ENCODE measurements around a stretch of chr2.

DNA sequence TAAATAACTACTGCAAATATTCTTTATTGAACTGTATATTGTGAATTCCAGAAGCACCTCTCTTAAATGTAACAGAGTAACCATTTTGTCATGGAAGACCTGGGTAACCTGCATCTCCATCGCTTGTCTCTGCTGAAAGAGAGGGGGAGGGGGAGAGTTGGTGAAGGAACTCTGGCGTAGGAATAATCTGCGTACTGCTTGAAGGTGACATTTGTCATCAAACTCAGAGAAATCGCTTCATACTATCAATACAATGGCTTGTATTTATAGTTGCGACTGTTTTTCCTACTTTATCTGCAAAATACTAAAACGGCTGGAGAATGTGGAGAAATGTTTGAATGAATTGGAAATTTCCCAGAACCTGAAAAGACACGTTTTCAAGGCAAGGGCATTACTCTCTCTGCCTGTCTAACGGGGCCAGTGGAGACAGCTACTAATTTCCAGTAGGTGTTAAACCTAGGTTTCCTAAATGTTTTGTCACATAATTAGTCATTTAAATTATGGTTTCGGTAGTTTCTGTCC lies 940 bp downstream of the MDH1 start:
- RRBS = no CpG with 5 or more reads among the region's 9 CpGs

DNA sequence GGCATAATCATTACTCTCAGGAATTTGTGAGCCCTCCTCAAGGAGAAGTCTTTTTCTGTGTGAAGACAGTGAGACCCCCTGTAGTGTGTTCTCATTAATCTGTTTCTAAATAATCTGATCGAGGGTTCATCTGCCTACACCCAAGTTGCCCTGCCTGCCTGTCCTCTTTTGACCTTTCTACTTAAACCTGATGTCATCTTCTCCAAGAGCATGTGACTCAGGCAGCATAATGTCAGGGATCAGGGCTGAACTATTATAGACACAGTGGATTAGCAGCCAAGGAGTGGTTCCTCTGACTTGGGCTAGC lies 123.9 kb downstream of the MDH1 start:
- RRBS = no CpG with 5 or more reads among the region's 1 CpG

DNA sequence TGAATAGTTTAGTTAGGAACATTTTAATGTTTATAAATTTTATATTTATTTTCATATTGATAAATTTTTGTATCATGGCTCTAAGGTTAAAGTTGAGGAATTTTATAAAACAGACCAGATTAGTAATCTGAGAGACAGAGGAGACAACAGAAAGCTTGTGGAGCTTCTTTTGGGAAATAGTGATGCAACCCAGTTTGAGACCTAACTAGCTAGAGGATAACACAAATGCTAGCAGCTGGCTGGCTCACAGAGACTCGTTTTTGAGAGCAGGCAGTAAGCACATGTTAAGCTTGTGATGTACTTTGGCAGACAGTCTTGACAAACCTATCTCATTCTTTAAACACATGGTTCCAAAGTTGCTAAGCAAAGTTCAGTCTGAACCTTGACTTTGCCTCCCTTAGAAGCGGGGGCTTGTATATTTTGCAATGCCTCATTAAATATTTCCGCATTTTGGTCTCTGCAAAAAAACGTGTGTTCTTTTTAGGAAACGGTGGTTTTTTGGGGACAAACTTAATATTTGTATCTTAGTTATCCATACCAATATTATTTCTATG lies 21.4 kb upstream of the UGP2 start:
- RRBS = no CpG with 5 or more reads among the region's 5 CpGs

DNA sequence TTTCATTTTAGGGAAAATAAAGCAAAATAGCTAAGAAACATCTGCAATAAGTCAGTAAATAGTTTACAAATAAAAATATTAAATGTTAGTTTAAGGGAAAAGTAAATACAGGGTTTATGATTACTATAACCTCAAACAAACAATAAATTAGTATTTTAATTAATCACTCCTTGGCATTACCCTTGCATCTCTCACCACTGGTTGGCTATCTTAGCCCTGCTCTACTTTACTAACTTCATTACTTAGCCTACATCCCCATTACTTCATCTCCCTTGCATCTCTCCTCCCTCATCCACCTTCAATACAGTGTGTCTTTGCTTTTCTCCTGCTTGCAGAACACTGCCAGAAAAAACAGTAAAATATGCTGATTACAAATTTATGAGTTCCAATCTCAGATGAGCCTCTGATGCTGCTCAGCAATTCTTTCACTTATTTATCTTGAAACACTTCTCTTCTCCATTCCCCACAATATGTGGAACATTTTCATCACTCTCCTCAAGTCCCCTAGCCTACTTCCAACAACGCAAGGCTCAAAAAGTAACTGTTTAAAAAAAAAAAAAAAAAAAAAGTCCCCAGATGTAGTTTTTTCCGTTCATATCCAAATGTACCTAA lies 7.2 kb downstream of the VPS54 start:
- RRBS = no CpG with 5 or more reads among the region's 2 CpGs

DNA sequence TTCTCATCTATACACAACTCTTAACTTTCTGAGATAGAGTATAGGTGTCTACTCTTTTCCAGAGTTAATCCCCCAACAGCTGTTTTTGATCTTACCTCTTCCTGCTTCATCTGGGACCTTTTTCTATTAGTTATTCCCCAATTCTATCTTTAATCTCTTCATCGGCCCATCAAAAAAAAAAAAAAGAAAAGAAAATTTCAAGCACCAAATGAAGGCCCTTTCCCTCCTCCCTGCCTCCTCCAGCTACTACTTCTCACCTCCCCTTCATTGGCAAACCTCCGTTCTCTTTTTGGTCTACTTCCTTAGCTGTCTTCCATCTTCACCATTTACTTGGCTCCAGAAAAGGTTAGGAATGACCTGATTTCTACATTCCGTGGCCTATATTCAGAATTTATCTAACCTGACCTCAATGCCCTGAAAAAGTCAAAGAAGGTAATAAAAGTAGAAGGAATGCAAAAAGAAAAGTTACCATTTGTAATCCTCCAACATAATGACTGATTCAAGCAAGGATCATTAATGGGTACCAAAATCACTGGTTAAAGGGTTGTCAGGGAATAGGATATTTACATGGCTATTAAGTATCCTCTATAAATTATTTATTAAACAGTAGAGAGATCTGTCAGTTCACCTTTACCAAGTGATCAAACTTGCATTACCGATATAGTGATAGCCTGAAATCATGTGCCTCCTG lies 6.6 kb downstream of the VPS54 start:
- RRBS = no CpG with 5 or more reads among the region's 4 CpGs

GRCh38 chr2:64093434-64093873 lies 50.8 kb downstream of the PELI1 start:
- RRBS = no CpG with 5 or more reads among the region's 4 CpGs

- RRBS = no CpG with 5 or more reads among the region's 12 CpGs
Measured at GRCh38 chr2:64094774-64095427, 49.3 kb downstream of the PELI1 start.

GRCh38 chr2:64223128-64223595 lies 78.9 kb upstream of the PELI1 start:
- RRBS = no CpG with 5 or more reads among the region's 5 CpGs

- RRBS = no CpG with 5 or more reads among the region's 12 CpGs
Measured at GRCh38 chr2:64283327-64284292, 139.4 kb upstream of the PELI1 start.

- RRBS = no CpG with 5 or more reads among the region's 2 CpGs
Measured at GRCh38 chr2:64402823-64403295, 51.1 kb upstream of the LGALSL start.

GRCh38 chr2:64406633-64406965 lies 47.4 kb upstream of the LGALSL start:
- RRBS = no CpG with 5 or more reads among the region's 1 CpG

DNA sequence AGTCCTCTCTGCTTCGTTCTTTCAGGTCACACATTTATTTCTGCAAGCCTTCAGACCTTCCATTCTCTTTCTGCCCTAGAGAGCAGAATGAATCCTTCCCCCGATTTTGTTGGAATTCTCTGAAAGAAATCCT lies 399 bp upstream of the LGALSL start:
- RRBS = no CpG with 5 or more reads among the region's 2 CpGs

DNA sequence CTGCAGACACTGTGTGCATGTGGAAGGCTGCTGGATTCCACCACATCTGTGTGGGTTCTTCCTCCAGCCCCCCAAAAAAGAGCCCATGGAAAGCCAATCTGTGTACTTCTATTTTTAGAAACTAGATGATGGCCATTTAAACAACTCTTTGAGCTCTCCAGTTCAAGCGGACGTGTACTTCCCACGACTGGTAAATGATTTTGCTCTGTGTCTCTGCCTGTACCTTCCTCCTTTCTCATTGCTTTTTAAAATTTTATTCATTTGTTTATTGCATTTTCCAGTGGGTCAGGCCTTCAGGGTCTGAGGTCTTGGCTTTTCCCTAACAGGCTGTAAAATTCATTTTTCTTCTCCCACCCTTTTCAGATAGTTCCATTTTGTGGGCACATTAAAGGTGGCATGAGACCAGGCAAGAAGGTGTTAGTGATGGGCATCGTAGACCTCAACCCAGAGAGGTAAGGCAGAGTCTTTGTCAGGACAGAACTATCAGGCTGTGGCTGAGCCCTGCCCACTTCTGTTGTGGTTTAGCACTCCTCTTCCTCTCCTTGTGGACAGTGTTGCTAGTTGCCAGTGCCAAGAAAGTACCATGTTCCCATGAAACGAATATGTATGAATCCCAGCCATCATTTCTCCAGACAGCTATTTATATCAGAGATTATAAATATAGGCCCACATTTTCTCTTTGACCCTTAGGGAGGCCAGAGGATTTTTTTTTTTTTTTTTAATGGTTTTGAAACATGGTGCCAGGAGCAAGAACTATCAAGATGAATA lies 1.4 kb downstream of the LGALSL start:
- RRBS = no CpG with 5 or more reads among the region's 5 CpGs

DNA sequence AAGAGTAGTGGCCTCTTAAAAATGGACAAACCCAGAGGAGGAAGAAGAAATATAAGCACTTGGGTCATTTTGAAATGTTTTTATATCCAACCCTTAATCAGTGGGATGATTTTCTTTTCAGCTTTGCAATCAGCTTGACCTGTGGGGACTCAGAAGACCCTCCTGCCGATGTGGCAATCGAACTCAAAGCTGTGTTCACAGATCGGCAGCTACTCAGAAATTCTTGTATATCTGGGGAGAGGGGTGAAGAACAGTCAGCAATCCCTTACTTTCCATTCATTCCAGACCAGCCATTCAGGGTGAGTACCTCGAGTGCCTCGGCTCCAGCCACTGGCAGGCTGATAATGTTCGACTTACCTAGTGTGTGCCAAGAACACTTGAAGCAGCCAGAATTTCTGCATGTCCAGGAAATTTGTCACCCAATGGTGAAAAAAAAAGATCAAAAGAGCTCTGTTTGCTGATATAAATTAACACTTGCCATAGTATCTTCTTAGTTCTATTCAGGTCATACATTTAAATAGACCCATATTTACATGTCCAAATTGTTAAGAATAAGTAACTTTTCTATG lies 2.3 kb downstream of the LGALSL start:
- RRBS = no CpG with 5 or more reads among the region's 6 CpGs

DNA sequence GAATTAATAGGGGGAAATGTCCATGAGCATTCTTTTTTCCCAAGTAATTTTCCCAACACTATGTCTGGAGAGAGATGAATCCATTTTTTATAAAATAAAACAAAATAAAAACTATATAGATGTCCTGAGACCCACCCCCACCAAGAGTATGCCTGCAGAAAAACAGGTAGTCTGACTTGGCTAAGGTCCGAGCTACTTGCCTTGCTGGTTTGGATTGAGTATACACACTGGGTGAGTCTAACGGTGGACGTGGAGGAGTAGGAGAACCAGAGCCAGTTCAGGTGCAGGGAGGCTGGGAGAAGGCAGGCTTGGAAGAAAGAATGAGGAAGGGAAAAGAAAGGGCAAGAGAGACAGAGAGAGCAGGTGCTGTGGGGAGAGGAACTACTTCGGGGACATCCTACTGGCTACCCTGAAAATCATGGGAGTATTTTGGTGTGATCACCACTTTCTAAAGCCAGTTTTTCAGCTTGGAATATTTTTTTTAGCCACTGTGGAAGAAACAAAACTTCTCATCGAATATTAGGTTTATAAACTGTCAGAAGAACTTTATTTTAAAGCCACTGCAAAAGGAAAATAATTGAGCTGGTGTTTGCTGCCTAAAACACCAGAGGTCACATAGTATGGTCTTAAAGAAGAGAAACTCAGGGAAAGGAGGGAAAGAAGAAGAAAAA lies 21.2 kb upstream of the AFTPH start:
- RRBS = no CpG with 5 or more reads among the region's 5 CpGs

DNA sequence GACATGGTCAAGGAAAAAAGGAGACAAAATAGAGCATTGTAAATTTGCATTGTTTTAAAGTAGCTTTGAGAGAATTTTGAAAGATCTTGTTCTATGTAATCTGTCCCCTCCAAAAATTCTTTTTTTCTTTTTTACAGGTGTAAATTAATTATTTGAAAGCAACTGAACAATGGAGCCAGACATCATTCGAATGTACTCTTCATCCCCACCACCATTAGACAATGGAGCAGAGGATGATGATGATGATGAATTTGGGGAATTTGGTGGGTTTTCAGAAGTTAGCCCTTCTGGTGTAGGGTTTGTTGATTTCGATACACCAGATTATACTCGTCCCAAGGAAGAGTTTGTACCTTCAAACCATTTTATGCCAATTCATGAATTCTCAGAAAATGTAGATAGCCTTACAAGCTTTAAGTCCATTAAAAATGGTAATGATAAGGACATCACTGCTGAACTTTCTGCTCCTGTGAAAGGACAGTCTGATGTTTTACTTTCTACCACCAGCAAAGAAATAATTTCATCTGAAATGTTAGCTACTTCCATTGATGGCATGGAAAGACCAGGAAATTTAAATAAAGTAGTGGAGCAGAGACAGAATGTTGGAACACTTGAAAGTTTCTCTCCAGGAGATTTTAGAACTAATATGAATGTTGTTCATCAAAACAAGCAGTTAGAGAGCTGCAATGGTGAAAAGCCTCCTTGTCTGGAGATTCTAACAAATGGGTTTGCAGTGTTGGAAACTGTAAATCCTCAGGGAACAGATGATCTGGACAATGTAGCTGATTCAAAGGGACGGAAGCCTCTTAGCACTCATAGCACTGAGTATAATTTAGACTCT lies 27.4 kb downstream of the AFTPH start:
- RRBS = no CpG with 5 or more reads among the region's 4 CpGs

DNA sequence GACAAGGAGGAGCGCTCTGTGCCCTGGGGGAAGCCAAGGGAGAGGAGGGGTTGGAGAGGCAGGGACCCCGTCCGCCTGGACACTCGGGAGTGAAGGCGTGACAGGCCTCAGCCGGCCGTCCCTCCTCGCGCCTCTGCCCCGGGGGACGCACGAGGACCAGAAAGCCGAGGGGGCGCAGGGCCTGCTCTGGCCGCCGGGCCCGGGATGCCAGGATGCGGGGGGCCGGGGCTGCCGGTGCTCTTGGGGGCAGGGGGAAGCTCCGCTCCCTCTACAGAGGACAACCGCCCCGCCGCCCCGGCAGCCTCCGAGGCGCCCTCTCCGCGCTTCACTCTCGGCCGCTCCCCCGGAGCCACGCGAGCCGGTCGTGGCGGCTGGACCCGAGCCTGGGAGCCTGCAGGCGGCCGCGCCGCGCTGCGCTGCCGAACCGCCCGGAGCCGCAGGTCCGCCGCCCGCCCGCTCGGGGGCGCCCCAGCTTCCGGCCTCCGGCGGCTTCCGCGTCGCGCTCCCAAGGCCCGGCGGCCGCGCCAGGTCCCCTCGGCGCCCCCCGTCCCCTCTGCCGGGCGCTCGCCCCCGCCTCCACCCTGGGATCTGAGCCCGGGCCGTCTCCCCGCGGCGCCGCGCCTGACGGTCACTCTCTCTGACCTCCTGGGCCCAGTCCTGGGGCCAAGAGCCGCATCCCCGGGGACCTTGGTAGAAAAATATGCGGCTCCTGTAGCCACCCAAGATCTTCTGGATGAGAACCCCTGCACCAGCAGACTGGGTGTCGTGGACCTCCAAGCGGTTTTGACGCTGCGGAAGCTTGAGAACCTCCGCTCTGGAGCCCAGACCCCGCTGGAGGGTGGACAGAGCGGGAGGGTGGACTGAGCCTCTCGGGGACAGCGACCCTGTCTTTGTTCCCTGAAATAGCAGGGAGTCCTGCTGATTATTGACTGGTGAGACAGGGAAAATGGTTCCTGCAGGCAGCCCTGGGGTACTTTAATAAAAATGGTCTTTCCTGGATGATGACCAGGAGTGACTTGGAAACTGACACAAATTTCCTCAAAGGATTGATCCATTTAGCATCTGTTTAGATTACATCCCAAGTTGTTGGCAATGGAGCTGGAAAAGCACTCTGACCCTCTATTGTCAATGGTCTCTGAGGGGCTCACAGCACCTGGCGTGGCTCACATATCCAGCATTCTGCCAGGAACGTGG lies 44.3 kb downstream of the SERTAD2 start:
- RRBS = 3% methylated on average over 62 of the region's 94 CpGs

DNA sequence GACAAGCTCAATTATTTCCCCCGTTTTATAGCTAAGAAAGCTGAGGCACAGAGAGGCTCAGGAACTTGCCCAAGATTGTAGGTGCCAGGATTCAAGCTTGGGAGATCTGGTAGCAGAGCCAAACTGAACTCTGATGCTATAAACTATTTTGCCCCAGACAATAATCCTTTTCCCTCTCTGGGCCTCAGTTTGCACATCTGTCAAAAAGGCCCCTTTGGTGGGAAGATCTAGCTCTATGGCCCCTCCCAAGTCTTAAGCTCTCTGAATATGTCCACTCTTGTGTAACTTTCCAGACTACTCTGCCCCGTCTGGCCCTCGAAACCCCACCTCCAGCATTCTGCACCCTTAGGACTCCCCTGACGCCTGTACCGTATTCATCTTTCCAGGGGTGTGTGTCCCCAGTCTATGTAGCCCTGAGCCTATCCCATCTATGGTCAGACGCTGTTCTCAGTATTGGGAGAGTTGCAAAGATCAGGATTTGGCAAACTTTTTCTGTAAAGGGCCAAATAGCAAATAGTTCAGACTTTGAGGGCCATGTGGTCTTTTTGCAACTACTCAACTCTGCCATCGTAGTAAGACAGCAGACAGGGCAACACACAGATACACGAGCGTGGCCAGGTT lies 24.8 kb downstream of the SERTAD2 start:
- RRBS = no CpG with 5 or more reads among the region's 9 CpGs

- RRBS = no CpG with 5 or more reads among the region's 1 CpG
Measured at GRCh38 chr2:64749084-64749442, 95.3 kb upstream of the SERTAD2 start.